SK-N-DZ (cell line): Measurements from ENCODE around the genes CRTAC1, R3HCC1L, HPSE2, ENTPD7 and CWF19L1.

DNA sequence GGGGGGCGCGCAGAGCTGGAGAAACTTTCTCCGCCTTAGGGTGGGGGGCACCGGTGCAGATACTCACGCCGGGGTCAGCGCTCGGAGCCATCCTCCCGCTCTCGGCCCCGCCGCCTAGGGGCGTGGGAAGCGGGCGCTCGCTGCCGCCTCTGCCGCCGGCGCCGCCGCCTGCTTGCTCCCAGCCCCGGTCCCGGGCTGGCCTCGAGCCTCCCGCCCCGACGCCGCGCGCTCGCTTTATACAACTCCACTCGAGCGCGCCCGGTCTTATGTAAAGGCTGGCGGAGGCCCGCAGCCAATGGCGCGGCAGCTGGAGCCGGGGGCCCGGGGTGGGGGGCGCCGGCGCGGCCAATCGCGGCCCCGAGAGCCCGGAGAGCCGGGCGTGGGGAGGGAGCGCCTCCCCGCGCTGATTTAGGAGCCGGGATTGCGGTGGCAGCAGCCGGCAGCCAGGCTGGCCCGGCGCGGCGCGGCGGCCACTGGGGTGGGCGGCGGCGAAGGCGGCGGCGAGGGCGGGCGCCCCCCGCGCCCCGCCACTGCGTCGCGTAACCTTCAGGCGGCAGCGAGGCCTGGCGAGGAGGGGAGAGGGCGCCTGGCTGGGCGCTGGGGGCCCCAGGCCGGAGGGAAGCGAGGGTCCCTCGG is at the start of gene CRTAC1:
CRTAC1 (minus strand) TSS at position 240 of the 636 bp plus-strand sequence.
RAMPAGE:
- cytosol, long total RNA: no peak
- nucleus, long total RNA: no peak

GRCh38 chr10:98134105-98134721 is at the start of gene R3HCC1L:
Gene R3HCC1L (plus strand): TSS chr10:98134657.
RAMPAGE:
- cytosol, long total RNA: start-site peak on the plus strand at chr10:98134625-98134696, 232 and 188 reads in 2 replicates
- nucleus, long total RNA: start-site peak on the plus strand at chr10:98134625-98134682, 181 and 156 reads in 2 replicates

DNA sequence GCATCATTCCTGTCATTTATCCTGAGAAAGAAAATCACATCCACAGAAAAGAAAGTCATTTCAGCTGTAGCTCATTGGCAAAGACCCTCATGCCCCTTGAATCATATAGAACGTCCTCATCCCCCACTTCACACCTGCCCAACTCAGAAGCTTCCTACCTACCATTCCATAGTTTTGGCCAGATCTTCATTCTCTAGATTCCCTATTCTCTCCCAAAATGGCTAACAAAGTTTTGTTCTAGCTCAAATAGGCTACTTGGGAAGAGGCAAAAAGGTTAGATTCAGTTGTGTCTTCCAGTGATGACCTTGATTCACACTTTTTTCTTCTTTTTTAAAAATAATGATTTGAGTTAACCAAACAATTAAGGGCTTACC is 11.5 kb upstream of the HPS1 start:
RAMPAGE:
- cytosol, long total RNA: no peak
- nucleus, long total RNA: no peak

RAMPAGE:
- cytosol, long total RNA: no peak
- nucleus, long total RNA: no peak
These were observed at the start of gene HPSE2 for GRCh38 chr10:99235379-99236332. Gene HPSE2 (minus strand): TSS chr10:99235852.

GRCh38 chr10:99450654-99451316 is 20.4 kb upstream of the GOT1 start:
RAMPAGE:
- cytosol, long total RNA: no peak
- nucleus, long total RNA: no peak

RAMPAGE:
- cytosol, long total RNA: no peak
- nucleus, long total RNA: start-site peak on the plus strand at chr10:99659415-99659755, 125 and 38 reads in 2 replicates
These were observed at the start of gene ENTPD7 for GRCh38 chr10:99659123-99659616. Gene ENTPD7 (plus strand): TSS chr10:99659509.

GRCh38 chr10:99667092-99667559 is 7.8 kb downstream of the ENTPD7 start:
RAMPAGE:
- cytosol, long total RNA: no peak
- nucleus, long total RNA: no peak

GRCh38 chr10:99775659-99775989 is 6.8 kb upstream of the ABCC2 start:
RAMPAGE:
- cytosol, long total RNA: no peak
- nucleus, long total RNA: no peak

DNA sequence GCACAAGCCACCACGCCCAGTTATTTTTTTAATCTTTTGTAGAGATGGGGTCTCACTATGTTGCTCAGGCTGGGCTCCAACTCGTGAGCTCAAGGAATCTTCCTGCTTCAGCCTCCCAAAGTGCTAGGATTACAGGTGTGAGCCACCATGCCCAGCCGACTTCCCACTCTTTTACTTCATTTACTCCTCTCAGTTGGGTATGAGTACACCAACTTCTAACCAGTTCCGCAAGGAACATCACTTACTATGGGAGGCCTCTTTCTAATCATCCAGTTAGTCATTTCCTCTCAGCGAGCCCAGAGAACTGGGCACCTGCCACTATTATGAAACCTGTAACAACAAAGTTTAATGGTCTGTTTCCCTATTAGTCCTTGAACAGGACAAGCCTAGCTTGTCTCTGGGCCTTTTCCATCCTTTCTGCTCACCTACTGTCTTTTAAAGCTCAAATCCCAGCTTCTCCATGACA is 88.9 kb downstream of the DNMBP start:
RAMPAGE:
- cytosol, long total RNA: no peak
- nucleus, long total RNA: no peak

DNA sequence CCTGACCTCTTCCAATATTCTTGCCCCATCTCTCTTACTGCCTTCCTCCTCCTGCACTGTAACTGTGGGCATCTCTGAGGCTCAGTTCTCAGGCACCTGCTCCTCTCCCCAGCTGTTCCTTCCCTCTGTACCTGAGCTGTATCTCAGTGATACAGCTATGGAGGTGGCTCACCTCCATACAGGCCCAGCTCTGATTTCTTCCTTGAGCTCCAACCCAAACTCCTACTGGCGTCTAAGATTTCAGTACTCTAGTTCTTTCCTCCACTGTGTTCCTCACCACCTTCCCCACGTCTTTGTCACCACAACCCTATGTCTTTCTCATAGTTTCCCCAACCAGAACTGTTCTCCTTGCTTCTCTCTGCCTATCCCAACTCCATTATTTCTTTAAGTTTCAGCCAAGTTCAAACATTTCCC is 86.3 kb downstream of the DNMBP start:
RAMPAGE:
- cytosol, long total RNA: no peak
- nucleus, long total RNA: no peak

DNA sequence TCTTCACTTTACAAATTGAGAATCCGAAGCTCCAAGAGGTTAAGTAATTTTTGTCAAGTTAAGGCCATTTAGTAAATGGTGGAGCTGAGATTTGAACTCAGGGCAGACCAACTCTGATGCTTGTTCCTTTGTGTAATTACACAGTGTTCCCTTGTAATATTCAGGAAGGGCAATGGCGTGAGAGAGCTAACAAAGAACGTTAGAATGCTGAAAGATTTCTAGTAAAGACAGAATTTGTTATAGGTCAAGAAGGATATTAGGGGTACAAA is 82.4 kb downstream of the DNMBP start:
RAMPAGE:
- cytosol, long total RNA: no peak
- nucleus, long total RNA: no peak

DNA sequence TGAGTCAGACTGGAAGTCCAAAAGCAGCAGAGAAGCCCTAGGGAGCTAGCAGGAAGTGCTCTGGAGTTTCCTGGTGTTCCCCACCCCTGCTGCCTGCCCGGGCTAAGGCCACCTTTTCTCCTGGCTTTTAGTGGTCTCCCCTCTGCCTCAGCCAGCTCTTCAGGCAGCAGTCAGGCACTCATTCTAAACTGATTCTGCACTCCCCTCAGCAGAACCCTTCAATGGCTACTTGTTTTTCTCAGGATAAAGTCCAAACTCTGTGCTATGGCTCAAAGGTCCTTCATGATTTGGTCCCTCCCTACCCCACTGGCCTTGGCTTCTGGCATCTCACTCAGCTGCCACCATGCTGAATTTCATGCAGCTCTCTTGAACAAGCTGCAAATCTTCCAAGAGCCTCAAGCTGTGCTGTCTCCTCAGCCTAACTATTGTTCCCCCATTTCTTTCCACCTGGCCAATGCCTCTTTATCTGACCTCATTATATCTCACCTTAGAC is 28.9 kb upstream of the DNMBP start:
RAMPAGE:
- cytosol, long total RNA: no peak
- nucleus, long total RNA: no peak

DNA sequence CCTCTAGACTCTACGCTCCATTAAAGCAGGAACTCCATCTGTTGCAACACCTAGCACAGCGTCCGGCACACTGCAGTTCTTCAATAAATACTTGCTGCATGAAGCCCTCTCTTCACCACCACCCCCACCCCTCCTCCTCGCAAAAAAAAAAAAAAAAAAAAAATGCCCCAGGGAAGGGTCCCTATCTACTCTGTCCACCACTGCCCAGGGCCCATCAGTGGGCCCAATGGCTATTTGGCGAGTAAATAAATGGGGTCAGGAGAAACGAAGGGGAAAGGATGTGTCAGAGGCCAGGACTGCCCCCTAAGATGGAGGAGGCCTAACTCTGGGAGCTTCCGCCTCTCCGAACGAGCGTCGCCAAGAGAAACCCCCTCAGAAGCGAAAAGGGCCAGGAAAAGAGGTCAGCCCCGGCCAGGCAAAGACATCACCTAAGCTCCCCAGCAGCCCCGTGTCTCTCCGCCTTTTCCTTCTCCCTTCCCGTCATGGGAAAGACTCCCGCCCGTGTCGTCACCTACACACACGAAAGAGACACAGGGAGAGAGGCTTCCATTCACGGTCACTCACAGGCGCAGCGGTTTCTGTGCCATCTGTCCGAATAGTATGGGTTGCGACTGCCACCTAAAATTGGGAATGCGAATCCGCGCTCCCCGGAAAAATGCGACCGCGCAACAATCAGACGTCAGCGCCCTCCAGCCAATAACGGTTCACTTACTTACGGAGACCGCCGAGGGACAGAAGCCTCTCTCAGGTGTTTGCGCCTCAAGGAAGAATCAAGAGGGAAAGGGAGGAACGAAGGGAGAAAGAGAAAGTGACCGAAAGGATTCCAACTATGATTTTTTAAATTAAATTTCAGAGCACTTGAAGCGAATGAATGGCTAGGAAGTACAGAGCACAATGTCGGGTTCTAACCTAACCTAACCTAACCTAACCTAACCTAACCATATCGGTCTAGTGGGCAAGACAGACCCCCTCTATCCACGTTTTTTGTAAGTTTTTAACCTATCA is at the start of gene CWF19L1:
CWF19L1 (minus strand) TSS at position 632 of the 1,005 bp plus-strand sequence.
RAMPAGE:
- cytosol, long total RNA: start-site peak on the minus strand centred at position 626 of the sequence, 34 bp wide, 41 and 107 reads in 2 replicates
- nucleus, long total RNA: no peak

GRCh38 chr10:100276129-100276474 is 8.7 kb upstream of the CWF19L1 start:
RAMPAGE:
- cytosol, long total RNA: no peak
- nucleus, long total RNA: no peak

GRCh38 chr10:100425252-100425451 is 37.7 kb upstream of the WNT8B start:
RAMPAGE:
- cytosol, long total RNA: no peak
- nucleus, long total RNA: no peak

DNA sequence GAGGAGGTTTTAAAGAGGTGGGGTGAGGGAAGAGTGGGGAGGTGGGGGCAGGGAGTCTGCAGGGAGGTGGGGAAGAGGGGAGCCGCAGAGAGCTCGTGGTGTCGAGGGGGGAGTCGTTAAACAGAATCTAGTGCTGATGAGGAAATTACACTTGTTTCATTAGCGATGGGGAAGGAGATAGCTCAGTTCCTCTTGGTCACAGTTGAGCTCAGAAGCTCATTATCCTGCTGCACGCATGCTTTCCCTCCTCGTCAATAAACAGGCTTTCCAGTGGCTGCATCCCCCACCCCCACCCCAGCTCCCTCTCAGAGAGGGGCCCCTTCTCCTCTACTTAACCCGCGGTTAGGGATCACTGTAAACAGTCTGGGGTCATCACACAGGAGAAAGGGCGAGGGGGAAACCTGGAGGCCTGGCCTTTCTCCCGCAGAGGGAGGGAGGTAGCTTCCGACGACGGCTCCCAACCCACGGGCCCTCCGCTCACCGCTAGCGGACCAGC is 80.6 kb downstream of the PAX2 start:
RAMPAGE:
- cytosol, long total RNA: no peak
- nucleus, long total RNA: no peak

RAMPAGE:
- cytosol, long total RNA: no peak
- nucleus, long total RNA: no peak
These were observed 4.0 kb downstream of the SLF2 start for GRCh38 chr10:100916566-100917269.

DNA sequence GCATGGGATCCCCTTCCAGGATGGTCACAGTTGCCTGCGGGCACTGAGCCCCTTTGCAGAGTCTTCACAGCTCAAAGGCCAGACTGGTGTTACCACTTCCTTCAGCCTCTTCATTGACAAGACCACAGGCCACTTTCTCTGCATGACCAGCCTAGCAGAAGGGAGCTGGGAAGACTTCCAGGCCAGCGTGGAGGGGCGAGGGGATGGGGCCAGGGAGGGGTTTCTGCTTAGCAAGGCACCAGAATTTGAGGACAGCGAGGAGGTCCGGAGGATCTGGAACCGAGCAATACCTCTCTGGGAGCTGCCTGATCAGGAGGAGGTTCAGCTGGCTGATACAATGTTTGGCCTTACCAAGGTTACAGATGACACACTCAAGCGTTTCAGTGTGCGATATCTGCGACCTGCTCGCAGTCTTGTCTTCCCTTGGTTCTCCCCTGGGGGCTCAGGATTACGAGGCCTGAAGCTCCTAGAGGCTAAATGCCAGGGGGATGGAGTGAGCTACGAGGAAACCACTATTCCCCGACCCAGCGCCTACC is 1.1 kb downstream of the TWNK start:
RAMPAGE:
- cytosol, long total RNA: no peak
- nucleus, long total RNA: no peak

DNA sequence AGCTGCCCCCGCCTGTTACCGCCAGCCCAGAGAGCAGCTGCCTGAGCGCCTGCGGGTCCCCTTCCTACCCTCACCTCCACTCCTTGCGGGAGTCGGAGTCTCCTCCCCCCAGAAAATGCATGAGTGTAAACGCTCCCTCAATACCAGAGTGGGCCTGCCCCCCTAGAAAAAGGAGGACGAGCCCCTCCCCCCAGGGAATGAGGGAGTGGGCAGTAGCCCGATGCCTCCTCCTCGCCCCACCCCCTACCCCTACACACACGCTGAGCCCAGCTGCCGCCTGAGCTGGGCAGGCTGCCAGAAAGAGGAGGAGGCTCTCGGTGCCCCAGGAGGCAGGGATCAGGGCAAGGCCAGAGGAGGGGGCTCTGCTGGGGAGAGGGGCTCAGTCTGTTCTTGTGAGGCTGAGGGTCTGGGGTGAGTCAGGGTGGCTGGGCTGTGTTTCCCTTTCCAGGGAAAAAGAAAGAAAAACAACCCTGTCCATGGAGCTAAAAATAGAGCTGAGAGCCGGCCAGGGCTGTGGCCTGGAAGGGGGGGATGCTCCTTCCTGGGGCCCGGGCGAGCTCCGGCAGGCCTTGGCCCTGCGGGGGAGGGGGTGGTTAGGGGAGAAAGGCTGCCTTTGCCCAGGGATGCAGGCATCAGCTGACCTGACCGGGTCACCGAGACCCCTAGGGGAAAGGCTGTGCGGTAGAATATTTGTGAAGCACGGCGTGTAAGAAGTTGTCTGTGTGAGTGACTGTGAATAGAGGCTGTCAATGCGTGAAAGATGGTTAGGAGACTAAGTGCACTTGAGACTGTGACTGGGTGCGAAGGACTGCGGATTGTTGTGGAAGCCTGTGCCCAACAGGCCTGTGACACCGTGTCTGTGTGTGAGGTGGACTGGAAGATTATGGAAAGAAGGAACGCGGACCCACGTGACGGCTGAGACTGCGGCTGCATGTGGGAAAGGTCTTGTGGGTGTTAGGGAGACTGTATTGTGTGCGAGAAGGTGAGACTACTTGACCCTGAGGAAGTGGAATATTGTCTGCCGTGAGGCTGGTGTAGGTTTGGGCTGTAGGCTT is 1.3 kb upstream of the LZTS2 start:
RAMPAGE:
- cytosol, long total RNA: start-site peak on the plus strand centred at position 299 of the sequence, 103 bp wide, 73 and 97 reads in 2 replicates
- nucleus, long total RNA: no peak

DNA sequence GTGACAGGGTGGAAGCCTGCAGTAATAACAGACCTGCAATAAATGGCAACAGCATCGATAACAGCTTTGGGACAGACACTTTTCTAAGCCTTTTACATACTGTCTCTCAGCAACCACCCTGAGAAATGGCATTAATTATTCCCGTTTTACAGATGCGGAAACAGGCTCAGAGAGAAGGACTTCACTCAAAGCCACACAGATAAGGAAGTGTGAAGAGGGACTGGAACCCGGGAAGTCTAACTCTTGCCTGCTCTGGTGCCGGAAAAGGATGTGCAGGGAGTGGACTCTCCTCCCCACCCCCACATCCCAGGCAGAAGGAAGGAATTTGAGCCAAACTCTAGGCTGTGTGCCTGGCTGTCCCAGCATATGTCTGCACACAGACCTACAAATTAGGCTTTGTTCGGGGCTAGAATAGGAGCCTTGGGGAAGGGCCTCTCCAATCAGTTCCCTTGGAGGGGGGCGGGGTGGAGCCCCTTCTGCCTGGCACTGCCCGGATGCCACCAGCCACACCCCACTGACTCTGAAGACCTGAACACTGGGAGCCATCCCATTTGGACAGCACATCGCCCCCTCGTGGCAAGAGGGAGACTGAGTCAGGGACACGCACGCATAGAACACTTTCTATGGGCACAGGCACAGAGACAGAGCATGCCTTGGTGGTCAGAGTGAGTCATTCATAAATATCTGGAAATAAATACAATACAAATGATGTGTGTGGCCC is 13.0 kb downstream of the LZTS2 start:
RAMPAGE:
- cytosol, long total RNA: no peak
- nucleus, long total RNA: no peak